Brain (tissue), 1 donor: ENCODE measurements around the genes GYS1, NOSIP, PRMT1 and AP2A1.

GRCh38 chr19:48962753-48963365, 2.2 kb upstream of the FTL start:
- RRBS = no CpG with 5 or more reads among the region's 8 CpGs

- RRBS = 2% methylated on average over 8 of the region's 40 CpGs
Observed at GRCh38 chr19:48992705-48993431, at the start of gene GYS1. Gene GYS1, minus strand, starts transcription at chr19:48993309.

DNA sequence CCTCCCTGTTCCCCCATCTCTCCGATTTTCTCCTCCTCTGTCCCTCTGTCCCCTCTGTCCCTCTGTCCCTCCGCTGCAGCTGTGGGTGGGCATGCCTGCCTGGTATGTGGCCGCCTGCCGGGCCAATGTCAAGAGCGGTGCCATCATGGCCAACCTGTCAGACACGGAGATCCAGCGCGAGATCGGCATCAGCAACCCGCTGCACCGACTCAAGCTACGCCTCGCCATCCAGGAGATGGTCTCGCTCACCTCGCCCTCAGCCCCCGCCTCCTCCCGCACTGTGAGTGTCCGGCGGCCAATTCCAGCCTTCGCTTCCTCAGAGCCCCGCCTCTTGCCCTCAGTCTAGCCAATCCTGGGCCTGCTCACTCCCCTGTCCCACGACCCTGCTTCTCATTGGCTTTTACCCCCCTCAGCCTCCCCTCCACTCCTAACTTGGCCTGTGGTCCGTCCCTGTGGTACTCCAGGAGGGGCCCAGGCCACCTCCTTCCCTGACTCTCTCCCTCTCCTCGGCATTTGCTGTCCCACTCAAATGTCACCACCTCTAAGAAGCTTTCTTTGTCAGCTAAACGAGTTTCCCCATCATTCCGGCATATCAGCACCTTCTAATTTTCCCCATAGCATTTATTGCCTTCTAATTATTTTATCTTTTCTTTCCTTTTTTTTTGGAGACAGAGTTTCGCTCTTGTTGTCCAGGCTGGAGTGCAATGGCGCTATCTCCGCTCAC, 12.3 kb downstream of the HRC start:
- RRBS = no CpG with 5 or more reads among the region's 29 CpGs

DNA sequence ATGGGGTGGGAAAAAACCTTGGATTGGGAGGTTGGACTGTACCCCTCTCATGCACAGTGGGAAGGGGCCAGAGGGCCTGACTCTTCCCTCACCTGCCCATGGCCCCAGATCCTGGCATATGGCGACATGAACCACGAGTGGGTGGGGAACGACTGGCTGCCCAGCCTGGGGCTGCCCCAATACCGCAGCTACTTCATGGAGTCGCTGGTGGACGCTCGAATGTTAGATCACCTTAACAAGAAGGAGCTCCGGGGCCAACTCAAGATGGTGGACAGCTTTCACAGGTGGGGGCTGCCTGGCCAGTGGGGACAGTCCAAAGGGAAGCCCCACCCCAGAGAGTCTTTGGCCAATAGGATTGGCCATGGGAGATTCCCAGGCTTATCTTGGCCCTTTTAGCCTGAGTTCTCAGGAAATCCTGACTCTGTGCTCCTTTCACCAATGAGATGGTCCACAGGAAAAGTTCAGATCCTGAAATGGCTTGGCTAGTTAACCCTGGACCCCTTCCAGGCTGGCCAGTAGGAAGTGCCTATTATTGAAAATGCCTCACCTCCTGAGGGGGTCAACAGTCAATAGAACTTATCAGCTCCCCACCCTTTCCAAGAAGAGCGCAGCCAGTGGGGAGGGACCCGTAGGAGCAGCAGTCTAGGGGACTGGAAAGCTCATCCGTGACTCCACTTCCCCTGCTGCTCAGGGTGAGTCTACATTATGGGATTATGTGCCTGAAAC, 7.1 kb downstream of the HRC start:
- RRBS = no CpG with 5 or more reads among the region's 11 CpGs

GRCh38 chr19:49438227-49438695, 3.1 kb downstream of the SLC17A7 start:
- RRBS = no CpG with 5 or more reads among the region's 7 CpGs

DNA sequence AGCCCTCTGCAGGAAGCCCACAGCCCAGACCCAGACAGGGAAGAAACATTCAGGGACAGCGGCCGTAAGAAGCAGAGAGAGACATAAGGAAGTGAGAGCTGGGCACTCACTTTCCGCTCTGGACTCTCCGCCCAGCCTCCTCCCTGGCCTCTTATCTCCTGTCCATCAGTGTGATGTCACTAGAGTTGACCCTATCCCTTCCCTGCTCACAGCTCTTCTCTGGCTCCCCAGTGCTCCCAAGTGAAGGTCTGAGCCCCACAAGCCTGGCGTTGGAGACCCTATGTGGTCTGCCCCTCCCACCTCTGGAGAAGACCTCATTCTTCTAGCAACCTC, 3.6 kb downstream of the PIH1D1 start:
- RRBS = no CpG with 5 or more reads among the region's 5 CpGs

DNA sequence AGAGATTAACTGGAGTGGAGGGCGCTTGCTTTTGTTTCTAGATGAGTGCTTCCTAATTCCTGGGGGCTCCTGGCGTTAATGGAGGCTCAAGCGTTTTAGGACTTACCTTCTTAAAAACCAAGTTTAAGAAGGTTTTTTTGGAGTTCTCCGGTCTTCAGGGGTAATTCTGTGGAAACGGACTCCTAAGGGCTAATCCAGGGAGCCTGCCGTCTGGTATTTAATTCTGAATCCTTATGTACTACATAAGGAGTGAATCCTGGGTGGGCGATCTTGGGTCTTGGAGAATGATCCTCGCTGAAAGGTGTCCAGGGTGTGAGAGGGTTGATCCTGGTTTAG, 329 bp downstream of the RPS11 start:
- RRBS = no CpG with 5 or more reads among the region's 8 CpGs

DNA sequence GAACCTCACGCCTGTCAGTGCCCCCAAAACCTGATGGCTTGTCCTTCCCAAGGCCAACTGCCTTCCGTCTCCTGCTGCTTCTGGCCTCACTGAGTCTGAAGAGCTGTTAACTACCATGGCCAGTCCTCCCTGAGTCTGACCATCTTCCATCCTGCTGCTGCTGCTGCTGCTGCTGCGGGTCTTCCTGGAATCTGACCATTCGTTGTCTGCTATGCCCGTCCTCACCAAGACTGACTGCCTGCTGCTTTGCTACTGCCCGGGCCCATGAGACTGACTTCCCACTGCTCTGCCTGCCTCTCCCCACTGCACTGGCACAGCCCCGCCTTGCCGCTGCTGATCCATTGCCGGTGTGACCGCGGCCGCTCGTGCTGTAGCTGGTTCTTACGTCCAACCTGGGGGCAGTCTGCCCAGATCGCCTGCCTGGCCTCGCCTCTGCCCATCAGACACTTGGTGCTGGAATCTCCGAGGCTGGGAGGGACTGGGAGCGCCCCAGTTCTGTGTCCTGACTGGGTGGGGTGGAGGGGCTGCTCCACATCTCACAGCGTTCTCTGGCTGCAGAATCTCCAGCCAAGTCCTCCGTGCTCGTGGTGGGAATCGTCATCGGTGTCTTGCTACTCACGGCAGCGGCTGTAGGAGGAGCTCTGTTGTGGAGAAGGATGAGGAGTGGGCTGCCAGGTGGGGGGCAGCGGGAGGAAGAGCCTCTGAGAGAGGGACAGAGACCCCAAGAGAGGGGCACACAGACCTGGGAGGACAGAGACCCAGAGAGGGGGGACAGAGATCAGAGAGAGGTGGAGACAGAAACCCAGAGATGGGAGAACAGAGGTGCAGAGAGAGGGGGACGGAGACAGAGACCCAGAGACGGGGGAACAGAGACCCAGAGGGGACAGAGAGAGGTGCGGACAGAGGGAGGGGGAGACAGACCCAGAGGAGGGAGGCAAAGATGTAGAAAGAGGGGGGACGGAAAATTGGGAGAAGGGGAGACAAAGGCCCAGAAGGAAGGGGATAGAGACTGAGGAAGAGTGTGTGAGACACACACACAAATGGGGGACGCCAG, 2.6 kb upstream of the RCN3 start:
- RRBS = 83% methylated on average over 4 of the region's 31 CpGs

- RRBS = 94% methylated on average over 4 of the region's 23 CpGs
Observed at GRCh38 chr19:49542152-49542929, 14.5 kb downstream of the RCN3 start.

GRCh38 chr19:49559660-49560286, 20.6 kb downstream of the NOSIP start:
- RRBS = no CpG with 5 or more reads among the region's 18 CpGs

DNA sequence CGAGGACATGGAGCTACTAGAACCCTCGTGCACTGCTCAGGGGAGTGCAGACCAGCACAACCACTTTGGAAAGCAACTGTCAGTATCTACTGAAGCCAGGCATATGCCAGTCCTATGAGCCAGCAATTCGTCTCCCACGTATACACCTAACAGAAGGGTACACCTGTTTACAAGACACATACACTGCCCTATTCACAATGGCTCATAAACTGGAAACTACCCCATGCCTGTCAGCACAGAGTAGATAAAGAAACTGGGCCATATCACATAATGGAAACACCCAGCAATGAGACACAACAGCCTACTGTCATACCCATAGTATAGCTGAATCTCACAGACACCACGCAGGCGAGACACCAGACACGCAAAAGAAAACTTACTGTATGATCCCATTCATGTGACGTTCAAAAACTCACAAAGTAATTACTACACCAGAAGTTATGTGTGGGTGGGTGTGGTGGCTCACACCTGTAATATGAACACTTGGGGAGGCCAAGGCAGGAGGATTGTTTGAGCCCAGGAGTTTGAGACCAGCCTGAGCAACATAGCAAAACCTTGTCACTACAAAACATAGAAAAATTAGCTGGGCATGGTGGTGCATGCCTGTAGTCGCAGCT, 15.7 kb downstream of the NOSIP start:
- RRBS = no CpG with 5 or more reads among the region's 9 CpGs

DNA sequence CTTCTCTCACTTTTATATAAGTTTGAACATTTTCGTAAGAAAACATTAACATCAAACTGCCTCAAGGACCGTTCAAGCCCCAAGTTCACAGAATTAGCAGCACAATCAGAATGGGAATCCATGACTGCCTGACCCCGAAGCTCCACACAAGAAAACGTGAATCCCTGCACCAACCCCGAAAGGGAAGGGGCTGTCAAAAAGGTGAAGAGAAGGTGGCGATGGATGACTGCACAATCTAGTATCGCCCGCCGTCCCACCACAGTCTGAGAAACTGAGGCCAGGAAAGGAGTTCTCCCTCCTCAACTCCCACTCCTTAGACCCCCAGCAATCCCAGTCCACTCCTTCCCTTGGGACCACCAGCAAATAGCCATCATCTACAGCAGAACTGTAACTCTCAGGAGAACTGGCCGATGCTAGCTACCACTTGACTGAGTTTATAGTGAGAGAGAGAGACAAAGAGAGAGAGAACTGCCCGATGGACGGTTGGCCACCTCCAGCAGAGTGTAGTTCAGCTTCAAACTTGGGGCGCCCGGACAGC, 438 bp downstream of the NOSIP start:
- RRBS = no CpG with 5 or more reads among the region's 14 CpGs

GRCh38 chr19:49580387-49580898, at the start of gene NOSIP:
Gene NOSIP, minus strand, starts transcription at chr19:49580556.
- RRBS = 1% methylated on average over 7 of the region's 24 CpGs

- RRBS = no CpG with 5 or more reads among the region's 25 CpGs
Observed at GRCh38 chr19:49615862-49616381, 24.0 kb downstream of the RRAS start.

- RRBS = no CpG with 5 or more reads among the region's 6 CpGs
Observed at GRCh38 chr19:49629298-49629792, 10.6 kb downstream of the RRAS start.

DNA sequence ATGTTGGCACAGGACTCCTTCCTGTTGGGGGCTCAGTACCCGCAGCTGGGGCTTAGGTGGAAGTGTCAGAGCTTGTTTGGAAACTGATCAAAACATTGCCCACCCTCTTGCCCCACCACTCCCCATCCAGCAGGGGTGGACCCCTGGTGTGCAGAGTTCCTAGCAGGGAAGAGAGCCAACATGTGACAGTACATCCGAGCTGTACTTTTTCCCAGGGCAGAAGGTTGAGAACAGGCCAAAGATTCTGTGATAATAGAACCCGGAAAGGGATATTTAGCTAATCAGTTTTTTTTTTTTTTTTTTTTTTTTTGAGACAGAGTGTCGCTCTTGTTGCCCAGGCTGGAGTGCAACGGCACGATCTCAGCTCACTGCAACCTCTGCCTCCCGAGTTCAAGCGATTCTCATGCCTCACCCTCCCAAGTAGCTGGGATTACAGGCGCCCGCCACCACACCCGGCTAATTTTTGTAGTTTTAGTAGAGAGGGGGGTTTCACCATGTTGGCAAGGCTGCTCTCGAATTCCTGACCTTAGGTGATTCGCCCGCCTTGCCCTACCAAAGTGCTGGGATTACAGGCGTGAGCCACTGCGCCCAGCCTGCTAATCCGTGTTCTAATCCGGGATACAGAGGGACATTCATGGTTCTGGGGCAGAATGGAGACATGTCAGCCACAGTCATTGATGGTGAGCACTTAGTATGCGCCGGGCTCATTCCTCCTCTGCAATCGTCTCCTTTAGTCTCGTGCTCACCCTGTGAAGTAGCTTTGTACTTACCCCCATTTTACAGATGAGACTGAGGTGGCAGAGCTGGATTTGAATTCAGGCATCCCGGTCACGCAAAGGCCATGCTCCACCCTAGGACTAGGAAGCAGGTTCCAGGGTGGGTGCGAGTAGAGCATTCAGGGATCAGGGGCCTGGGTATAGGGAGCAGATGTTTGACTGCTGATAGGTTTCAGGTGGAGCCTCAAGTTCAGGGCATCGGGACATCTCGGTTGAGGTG, 8.4 kb downstream of the RRAS start:
- RRBS = 55% methylated on average over 3 of the region's 27 CpGs

DNA sequence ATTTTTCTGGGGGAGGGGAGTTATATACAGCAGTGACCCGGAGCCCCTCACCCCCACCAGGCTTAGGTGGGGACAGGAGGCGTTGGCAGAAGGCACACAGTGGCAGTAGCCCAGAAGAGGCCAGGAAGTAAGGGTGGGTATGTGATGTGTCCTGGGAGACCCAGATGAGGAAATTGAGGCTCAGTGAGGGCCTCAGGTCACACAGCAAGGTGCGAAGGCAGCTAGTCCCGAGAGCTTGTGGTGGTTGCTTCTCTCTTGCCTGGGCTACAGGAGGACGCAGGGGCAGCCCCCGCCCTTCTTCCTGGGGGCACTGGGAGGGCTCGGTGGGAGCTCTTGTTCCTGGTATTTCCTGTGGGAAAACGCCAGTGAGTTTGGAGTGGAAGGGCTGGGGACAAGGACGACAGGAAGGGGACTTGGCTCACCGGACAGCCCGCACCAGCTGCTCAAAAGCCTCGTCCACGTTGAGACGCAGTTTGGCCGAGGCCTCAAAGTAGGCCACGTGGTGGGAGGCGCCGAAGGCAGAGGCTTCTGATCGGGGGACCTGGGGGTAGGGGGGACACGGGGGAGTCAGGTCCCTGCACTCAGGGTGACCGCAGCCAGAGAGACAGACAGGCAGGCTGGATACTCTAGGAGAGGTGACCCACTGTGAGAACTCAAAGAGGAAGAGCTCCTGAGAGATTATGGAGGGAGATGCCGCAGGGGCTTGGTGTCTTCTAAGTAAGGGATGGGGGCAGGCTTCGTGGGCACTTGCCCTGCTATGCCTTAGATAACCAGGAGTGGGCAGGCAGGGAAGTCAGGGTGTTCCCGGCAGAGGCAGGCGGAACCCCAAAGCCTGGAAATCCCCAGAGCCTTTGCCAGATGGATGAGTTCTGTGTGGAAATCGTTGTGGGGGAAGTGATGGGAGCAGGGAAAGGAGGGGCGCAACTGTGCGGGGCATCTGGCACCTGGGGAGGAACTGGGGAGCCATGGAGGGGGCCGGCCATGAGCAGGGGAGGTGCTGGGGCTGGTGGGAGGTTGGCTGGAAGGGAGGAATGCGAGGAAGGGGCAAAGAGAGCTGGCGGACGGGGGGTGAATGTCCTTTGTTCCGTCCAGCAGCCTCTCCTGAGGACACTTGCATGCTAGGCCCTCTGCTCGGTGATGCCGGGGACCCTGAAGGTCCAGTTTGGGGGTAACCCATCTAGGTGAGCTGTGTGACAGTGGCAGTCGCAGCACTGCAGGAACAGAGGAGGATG, 4.2 kb downstream of the RRAS start:
- RRBS = no CpG with 5 or more reads among the region's 36 CpGs

DNA sequence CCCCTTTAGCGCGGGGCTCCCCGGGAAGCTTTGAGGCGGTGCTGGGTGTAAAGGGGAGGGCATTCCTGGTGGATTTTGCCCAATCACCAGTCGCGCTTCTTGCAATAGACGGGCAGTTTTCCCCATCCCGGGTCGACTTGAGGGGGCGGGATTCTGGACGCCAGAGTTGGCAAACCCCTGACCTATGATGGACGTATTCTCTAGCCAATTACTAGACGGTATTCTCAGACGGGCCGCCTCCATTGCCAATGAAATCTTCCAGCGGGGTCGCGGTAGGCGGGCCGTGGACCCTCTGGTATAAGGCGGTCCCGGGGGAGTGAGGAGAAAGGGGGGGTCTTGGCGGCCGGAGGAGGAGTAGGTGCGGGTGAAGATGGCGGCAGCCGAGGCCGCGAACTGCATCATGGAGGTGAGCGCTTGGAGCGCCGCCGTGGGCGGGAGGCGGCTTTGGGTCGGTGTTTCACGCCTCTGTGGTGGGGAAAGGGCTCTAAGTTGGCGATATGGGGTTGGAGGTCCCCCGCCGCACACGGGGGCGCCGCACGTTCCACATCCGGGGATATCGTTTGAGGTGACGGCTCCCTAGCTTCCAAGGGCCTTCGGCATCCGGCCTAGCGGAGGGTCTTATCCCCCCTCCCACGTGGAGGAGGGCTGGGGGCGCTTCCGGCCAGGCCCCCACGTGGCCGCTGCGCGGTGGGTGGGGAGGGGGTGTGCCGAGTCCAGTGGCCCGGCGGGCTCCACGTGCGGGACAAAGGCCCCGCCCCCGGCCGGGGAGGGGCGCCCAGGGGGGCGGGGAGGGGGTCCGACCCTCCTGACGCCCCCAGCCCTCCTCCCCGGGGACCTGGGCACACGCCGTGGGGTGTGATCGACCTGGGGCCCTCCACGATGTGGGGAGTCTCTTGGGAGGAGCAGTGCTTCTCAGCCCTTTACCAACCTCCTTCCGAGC, at the start of gene PRMT1:
Gene PRMT1 (plus strand): TSS at position 361 of the 940 bp plus-strand sequence.
- RRBS = 2% methylated on average over 38 of the region's 75 CpGs

- RRBS = 2% methylated on average over 28 of the region's 90 CpGs
Observed at GRCh38 chr19:49766227-49767421, at the start of gene AP2A1. Gene AP2A1, plus strand, starts transcription at chr19:49767001.

- RRBS = 7% methylated on average over 3 of the region's 34 CpGs
Observed at GRCh38 chr19:49801315-49801906, 11.7 kb downstream of the FUZ start.